Endodermal cell (in vitro differentiated cells): Measurements from ENCODE around the genes FXR2, SHBG and ATP1B2.

- PRO-cap, result unidirectional peak, plus-strand start at chr17:7574712
Measured at GRCh38 chr17:7574353-7574960, 1.8 kb downstream of the EIF4A1 start.

- PRO-cap, result no peak
Measured at GRCh38 chr17:7574961-7575270, 2.3 kb downstream of the EIF4A1 start.

- PRO-cap, result no peak
Measured at GRCh38 chr17:7575271-7576098, 2.9 kb downstream of the EIF4A1 start.

- PRO-cap, result bidirectional peak, plus-strand start at chr17:7614683, minus-strand start at chr17:7614582; bidirectional peak, plus-strand start at chr17:7614813, minus-strand start at chr17:7614822
Measured at GRCh38 chr17:7614616-7615721, at the start of gene FXR2. TSS of gene FXR2 (minus strand) at chr17:7614897.

DNA sequence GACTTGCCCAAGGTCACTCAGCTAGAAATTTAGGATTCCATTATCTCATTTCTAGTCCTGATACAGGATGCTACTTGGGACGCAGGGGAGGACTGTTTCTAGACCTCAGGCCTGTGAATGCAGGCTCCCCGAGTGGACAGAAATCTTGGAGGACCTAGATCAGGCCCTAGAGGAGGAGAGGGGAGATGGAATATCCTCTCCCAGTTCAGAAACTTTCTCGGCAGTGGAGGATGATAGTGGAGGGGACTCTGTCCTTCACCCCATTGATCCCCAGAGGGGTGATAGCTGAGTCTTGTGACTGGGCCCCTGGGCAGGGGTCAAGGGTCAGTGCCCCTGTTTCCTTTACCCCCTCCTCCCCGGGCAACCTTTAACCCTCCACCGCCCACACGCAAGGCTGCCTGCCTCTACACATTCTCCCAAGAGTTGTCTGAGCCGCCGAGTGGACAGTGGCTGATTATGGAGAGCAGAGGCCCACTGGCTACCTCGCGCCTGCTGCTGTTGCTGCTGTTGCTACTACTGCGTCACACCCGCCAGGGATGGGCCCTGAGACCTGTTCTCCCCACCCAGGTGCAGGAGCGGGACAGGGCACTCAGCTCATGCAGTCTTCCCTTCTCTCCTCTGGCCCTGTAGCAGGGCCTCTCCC, at the start of gene SHBG:
Gene SHBG, plus strand, starts transcription at position 419 of the 643 bp plus-strand sequence.
- PRO-cap, result no peak

- PRO-cap, result bidirectional peak, plus-strand start at chr17:7650925, minus-strand start at chr17:7650738
Measured at GRCh38 chr17:7650167-7651036, at the start of gene ATP1B2. TSS of gene ATP1B2 (plus strand) at chr17:7650926.

DNA sequence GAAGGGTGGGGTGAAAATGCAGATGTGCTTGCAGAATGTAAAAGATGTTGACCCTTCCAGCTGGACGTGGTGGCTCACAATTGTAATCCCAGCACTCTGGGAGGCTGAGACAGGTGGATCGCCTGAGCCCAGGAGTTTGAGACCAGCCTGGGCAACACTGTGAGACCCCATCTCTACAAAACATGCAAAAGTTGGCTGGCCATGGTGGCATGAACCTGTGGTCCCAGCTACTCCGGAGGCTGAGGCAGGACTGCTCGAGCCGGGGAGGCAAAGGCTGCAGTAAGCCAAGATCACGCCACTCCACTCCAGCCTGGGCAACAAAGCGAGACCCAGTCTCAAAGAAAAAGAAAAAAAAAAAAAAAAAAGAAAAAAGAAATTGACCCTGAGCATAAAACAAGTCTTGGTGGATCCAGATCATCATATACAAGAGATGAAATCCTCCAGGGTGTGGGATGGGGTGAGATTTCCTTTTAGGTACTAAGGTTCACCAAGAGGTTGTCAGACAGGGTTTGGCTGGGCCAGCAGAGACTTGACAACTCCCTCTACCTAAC, 17.8 kb downstream of the ATP1B2 start:
- PRO-cap, result no peak

DNA sequence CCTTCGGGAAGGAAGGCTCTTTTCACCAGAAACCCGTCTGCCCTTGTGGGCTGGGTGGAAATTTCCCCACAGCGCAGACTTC, 9.3 kb downstream of the KDM6B start:
- PRO-cap, result no peak

DNA sequence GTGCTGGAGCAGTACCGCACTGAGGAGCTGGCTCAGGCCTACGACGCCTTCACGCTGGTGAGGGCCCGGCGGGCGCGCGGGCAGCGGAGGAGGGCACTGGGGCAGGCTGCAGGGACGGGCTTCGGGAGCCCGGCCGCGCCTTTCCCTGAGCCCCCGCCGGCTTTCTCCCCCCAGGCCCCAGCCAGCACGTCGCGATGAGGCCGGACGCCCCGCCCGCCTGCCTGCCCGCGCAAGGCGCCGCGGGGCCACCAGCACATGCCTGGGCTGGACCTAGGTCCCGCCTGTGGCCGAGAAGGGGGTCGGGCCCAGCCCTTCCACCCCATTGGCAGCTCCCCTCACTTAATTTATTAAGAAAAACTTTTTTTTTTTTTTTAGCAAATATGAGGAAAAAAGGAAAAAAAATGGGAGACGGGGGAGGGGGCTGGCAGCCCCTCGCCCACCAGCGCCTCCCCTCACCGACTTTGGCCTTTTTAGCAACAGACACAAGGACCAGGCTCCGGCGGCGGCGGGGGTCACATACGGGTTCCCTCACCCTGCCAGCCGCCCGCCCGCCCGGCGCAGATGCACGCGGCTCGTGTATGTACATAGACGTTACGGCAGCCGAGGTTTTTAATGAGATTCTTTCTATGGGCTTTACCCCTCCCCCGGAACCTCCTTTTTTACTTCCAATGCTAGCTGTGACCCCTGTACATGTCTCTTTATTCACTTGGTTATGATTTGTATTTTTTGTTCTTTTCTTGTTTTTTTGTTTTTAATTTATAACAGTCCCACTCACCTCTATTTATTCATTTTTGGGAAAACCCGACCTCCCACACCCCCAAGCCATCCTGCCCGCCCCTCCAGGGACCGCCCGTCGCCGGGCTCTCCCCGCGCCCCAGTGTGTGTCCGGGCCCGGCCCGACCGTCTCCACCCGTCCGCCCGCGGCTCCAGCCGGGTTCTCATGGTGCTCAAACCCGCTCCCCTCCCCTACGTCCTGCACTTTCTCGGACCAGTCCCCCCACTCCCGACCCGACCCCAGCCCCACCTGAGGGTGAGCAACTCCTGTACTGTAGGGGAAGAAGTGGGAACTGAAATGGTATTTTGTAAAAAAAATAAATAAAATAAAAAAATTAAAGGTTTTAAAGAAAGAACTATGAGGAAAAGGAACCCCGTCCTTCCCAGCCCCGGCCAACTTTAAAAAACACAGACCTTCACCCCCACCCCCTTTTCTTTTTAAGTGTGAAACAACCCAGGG, 1.1 kb upstream of the TMEM88 start:
- PRO-cap, result no peak

DNA sequence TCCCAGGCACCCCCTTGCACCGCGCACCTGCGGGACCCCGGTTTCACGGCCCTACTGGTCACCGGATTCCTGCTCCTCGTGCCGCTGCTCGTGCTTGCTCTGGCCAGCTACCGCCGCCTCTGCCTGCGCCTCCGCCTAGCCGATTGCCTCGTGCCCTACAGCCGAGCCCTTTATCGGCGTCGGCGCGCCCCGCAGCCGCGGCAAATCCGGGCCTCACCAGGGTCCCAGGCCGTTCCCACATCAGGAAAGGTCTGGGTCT, 517 bp downstream of the TMEM88 start:
- PRO-cap, result bidirectional peak, plus-strand start at position 209 of the sequence, minus-strand start at position 121 of the sequence

DNA sequence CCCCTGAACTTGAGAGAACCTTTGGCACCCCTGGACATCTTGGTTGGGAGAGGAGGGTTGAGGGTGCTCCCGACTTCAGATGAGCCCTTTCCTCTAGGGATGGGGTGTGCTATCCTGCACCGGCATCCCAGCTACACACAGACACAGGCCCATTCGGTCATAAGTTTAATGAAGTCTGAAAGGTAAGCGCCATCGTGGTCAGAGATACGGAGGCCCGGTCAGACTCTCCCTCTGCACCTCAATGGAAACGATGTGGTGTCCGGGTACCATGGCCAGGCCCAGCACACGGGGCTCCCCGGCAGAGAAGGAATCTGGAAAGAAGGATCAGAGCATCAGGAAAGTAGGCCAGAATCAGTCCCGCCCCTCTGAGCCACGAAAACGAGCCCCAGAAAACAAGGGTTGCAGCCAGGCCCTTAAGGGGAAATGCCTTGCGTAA, 808 bp downstream of the NAA38 start:
- PRO-cap, result no peak

DNA sequence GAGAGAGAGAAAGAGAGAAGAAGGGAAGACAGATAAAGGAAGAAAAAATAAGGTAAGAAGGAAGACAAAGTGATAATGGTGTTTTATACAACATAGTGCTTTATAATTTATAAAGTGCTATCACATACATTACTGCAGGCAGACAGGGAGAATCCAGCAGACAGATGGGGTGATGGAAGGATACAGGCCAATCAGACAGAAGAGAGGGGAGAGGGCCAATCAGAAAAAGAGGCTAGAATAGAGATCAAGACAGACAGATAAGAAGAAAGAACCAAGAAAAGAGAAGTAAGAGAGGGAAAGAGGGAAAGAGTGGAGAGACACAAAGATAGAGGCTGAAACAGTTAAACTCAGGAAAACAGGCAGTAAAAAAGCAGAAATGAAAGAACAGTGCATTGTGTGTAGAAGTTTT, 8.6 kb upstream of the CHD3 start:
- PRO-cap, result no peak

DNA sequence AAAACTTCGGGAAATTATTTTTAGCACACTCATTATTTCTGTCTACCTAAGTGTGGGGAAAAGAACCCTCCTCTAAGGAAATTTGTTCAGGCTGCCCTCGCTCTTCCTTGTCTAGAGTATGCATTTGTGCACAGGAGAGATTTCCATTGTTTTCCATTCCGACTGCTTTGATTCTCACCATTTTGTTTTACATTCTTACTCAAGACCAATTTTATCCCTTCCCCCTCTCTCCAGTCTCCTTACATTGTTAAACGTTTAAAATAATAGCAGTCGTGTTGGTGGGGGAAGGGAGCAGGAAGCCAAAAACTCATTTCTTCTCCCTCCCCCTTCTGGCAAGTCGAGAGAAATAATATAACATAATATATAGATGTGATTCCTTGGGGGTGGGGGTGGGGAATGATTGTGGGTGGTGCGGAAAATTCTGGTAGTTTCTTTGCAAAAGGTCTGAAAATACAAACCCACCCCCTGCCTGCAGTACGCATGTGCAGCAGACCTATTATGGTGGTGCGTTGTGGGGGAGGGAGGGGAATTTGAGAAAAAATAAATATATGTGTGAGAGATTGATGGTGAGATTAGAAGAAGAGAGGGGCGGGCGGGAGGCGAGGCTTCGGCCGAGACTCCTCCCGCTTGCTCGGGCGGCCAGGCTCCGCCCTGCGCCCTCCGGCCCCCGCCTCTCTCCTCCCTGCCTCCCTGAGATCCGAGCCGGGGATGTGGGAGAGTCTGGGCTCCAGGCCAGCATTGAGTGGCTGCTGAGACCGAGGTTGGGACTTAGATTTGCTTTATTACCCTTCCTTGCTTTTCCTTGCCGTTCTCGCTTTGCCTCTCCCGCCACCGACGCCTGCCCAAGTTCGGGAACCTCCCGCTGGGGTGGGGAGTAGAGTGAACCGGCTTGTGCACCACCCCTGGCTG, 1.3 kb upstream of the CHD3 start:
- PRO-cap, result bidirectional peak, plus-strand start at position 266 of the sequence, minus-strand start at position 191 of the sequence; unidirectional peak, plus-strand start at position 738 of the sequence

DNA sequence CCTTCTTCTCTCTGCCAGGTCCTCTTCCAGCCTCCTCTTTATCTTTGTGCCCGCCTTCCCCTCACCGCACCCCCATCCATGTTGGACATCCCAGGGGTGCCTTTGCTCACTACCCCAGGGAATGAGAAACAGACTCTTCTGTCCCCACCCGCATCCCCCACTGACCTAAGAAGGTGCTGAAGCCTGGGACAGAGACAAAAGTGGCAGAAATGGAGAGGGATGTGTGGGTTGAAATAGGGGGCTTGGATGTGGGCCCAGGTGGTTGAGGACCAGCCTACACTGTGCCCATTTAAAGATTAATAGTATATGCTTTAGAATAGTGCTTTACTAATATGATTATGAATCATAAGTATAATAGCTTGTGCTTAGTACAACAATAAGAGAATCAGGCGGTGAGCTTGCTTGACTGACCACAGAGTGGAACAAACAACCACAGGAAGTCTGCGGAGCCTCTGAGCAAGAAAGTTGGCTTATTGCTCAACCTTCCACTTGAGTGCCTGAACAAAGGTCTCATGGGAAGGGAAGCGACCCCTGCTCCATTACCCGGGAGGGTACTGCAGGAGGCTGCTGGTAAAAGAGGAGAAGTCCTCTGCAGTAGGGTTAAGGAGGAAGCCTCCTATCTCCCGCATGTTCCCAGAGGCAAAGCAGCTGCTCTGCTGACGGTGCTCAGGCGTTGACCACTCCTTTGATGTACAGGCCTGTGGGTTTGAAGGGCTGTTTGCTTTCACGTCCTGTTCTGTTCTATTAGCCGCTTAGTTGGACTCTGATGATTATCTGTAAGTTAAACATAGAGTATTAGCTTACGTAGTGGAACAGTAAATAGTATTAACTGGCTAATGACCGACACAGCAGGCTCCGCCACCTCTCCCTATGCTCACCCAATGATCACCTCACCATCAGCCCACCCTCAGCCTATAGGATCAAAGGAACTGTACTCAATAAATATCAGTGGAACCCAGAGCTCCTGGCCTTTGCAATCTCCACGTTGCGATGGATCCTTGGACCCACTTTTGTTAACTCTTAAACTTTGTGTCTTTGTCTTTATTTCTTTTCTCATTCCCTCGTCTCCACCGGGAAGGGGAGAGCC, 17.4 kb downstream of the ALOX15B start:
- PRO-cap, result no peak

DNA sequence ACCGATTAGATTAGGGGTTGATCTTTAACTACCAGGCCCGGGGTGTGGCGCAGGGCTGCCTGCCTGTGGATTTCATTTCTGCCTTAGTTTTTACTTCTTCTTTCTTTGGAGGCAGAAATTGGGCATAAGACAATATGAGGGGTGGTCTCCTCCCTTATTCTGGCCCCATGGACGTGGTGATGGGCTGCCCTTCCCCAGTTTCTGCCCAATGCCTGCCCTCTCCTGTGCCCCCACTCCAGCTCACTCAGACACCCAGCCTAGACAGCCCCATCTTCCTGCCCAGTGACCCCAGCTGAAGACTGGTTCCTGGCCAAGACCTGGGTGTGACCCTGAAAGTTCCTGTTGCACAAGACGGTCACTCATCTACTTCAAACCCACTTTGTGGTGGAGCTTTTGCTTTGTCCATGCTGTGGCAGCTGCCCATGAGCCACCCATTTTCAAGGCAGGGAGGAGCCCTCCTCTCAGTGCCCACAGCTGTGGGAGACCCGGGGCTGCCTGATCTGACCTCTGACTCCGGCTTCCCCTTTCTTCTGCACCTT, 18.6 kb downstream of the ALOX12B start:
- PRO-cap, result no peak

DNA sequence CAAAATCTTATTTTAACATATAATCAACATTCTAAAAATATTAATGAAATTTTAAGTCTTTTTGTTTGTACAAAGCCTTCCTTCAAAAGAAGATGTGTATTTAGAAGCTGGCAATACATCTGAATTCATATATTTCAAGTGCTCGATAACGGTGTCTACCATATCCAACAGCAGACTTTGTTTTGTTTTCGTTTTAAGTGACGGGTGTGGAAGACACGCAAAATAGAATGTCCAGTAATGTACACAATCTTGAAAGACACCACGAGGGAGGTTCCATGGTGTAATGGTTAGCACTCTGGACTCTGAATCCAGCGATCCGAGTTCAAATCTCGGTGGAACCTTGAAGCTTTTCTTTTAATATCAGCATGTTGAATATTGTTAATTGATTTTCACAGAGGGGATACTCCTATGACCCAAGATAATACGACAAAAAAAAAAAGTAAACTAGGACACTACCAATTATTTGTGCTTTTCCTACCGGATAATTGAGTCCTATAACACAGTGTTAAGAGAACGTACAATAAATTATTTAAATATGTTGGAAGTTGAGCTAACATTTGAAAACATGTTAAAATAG, 1.3 kb upstream of the ALOXE3 start:
- PRO-cap, result unidirectional peak, plus-strand start at position 264 of the sequence

GRCh38 chr17:8121443-8122343, 2.2 kb downstream of the HES7 start:
- PRO-cap, result no peak

DNA sequence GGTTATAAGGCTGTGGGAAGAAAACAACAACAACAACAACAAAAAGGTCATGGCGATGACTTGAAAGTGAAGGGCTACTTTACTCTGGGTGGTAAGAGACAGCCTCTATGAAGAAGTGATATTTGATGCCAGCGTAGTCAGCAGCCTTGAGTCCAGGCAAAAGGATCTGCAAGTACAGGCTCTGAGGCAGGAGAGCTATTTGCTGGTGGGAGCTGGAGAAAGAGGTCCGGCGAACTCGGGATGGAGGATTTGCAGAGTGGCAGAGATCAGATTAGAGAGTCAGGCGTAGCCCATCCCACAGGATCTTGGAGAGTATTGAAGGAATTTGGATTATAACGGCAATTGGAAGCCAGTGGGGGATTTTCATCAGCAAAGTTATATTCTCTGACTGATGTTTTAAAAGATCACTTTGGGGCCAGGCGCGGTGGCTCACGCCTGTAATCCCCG, 3.3 kb upstream of the HES7 start:
- PRO-cap, result no peak

DNA sequence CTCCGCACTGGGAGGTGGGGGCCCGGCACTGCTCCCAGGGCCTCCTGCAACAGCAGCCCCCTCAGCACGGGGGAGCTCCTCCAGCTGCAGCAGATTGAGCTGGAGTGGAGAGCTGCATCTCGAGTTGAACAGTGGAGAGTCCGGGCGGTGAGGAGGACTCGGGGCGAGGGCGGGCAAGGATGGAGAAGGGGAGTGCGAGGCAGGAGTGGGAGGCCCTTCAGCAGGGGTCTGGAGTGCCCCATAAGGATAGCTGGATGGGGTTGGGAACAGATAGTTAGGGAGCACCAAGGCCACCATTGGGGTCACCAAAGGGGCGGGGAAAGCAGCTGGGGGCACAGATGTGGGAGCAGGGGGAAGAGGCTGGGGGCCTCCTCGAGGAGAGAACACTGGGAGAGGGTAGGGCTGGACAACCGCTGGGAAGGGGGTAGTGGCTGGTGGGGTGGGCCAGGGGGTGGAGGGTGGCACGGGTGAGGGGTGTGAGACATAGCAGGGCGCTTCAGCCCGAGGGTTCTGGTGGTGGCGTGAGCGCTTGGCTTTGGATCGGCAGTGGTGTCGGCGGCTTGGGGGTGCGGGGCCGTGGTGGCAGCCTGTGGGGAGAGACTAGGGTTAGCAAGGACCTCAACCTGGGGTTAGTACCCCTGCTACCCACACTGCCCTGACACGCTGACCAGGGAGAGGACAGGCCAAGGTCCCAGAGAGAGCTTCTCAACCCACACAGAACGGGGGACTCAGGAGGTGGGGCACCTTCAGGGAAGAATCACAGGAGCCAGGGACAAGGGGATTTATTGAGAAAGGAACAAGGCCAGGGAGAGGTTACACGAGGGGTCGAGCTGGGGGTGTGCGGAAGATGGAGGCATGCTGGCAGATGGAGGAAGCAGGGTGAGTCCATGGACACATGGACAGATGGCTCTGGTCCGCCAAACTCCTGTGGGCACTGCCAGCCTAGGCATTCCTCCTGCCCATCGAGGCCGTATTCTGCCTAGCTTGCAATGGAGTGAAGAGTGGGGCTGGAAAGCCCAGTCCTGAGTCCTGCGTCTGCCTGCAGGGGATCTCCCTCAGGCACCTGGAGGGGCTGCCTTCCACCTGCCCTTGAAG, 8.6 kb downstream of the PER1 start:
- PRO-cap, result no peak

DNA sequence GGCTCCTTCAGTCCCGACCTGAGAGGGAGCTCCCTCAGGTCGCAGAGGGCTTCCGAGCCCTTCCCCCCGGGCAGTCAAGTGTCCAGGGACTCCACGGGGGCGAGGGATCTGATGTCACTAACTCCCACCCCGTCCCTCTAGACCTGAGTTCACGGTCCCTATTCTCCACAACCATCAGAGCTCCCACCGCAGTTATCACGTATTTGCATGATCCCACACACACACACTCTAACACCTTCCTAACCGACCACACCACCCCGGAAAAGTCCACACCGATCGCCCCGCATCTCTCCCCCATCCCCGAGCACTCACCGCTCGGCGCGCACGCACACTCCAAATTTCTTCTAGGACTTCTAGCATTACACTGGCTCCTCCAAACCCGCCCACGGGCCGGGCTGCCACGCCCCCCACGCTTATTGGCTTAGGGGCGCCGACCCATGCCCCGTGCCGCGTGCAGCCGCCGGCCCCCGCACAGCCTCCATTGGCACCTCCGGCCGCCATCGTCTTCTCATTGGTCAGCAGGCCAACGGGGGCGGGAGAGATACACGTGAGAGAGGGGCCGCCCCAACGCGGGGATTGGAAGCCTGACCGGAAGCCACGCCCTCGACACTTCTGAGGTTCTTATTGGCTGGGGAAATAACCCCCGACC, 3.9 kb upstream of the PER1 start:
- PRO-cap, result bidirectional peak, plus-strand start outside the sequence, minus-strand start at position 335 of the sequence